ENCODE measurements around a stretch of chr18.

DNA sequence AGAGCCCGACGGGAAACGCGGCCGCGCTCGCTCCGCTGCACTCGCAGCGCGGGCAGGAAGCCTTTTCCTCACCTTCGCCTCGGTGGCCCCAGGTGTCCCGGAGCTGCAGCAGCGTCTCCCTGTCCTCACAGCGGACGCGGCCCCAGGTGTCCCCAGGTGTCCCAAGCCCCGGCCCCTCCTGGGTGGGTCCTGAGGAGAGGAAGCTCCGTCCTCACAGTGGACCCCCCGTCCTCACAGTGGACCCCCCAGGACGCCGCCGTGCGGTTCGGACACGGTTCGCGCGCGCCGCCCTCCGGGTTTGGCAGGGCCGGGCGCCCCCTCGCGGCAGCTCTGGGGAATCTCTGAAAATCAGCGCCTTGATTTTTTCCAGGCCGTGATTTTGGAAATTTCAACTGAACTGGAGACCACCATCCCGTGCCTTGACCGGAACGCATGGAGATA lies 23.8 kb upstream of the TUBB8B start:
- PRO-cap: no peak
CAGE:
- cytosol, long polyA minus RNA: no peak
- cytosol, long polyA plus RNA: no peak
- long polyA plus RNA: no peak
- nucleus, long polyA minus RNA: no peak
- nucleus, long polyA plus RNA: no peak

DNA sequence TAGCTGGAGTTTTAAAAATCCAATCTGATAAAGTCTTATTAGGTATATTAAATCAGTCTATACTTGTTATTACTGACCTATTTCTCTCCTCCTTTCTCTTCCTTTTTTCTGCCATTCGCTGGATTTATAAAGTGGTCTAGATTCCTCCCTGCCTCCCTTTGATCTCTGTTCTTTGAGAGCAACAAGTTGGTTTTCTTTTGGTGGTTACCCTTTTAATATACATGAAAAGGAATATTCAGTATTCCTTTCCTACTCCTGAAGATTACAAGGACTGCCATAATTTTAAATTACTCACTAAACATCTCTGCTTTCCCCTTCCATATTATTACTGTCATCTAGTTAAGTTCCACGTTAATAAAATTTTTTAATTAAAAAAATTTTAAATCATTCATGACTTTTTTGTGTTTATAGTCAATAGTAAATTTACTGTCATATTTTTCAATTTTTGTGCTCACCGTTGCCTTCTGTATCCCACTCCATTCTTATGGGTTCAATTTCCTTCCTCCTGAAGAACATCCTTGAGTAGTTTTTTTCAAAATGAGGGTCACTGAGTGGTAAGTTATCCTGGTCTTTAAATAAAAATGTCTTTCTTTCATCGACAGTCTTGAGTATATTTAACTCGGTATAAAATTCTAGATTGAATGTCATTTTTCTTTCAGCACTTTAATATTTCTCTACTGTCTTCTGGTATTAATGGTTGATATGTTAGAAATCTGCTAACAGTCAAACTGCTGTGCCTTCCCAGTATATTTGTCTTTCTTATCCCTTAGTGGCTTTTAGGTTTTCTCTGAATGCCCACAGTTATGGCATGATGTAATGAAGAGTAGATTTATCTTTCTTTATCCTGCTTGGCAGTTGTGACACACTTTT lies 23.8 kb downstream of the THOC1 start:
- PRO-cap: no peak
CAGE:
- cytosol, long polyA minus RNA: no peak
- cytosol, long polyA plus RNA: no peak
- long polyA plus RNA: no peak
- nucleus, long polyA minus RNA: no peak
- nucleus, long polyA plus RNA: no peak

GRCh38 chr18:254130-254600 lies 13.7 kb downstream of the THOC1 start:
- PRO-cap: no peak
CAGE:
- cytosol, long polyA minus RNA: no peak
- cytosol, long polyA plus RNA: no peak
- long polyA plus RNA: no peak
- nucleus, long polyA minus RNA: no peak
- nucleus, long polyA plus RNA: no peak

DNA sequence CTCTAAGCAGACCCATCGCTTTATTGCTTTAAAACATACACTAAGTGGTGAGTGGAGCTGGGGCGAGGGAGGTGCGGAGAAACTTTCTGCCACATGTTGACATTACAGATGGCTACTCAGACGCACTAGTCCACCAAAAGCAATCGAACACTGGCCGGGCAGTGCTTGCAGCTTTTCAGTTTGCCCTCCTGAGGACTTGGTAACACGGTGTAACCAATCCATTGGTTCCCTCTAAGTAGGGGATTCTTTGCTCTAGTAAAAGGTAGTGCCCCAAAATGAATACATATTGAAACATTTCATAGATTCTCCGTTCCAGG lies 954 bp upstream of the COLEC12 start:
- PRO-cap: no peak
CAGE:
- cytosol, long polyA minus RNA: no peak
- cytosol, long polyA plus RNA: no peak
- long polyA plus RNA: no peak
- nucleus, long polyA minus RNA: no peak
- nucleus, long polyA plus RNA: no peak

- PRO-cap: no peak
CAGE:
- cytosol, long polyA minus RNA: no peak
- cytosol, long polyA plus RNA: no peak
- long polyA plus RNA: no peak
- nucleus, long polyA minus RNA: start-site peak on the plus strand at chr18:658733-659002, 27 reads
- nucleus, long polyA plus RNA: no peak
These were observed 1.1 kb downstream of the TYMS start for GRCh38 chr18:658494-658965.

DNA sequence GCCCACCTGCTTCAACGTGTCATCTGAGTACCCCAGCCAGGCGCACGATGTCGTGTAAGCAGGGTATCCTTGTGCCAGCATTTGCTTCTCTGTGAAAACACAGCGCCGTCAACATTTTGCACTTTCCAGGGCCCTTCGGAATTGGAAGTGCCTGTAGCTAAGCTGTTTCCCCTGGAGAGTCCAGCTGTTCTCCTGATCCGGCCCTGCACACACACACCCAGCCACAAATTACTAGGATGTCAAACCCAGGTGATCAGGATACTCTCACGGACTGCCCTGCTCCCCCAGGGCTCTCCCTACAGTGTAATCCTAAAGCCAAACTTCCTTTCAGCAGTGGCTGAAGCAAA lies 21.9 kb downstream of the ENOSF1 start:
- PRO-cap: no peak
CAGE:
- cytosol, long polyA minus RNA: no peak
- cytosol, long polyA plus RNA: no peak
- long polyA plus RNA: no peak
- nucleus, long polyA minus RNA: no peak
- nucleus, long polyA plus RNA: no peak

DNA sequence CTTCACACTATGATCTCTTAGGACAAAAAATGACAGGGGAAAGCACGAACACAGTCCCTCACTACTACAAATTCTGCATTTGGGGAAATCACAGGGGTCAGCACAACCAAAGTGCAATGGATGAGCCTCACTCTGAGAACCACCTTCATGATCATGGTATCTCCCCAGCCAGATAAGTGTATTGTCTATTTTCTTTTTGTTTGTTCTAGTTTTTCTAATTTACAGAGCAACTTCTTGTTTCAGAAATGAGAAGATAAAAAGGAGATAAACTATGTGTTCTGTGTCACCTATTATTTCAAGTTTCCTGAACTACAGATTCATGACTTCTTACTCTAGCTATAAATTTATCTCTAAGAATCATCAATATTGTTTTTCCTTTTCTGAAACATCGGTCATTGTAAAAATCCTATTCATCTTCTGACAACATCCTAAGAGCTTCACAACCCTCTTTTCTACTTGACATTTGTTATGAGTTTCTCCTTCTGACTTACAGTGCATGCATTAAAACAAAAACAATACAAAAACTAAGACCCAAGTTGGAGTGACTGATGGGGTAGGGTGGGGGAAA lies 14.0 kb downstream of the YES1 start:
- PRO-cap: no peak
CAGE:
- cytosol, long polyA minus RNA: no peak
- cytosol, long polyA plus RNA: no peak
- long polyA plus RNA: no peak
- nucleus, long polyA minus RNA: no peak
- nucleus, long polyA plus RNA: no peak

- PRO-cap: no peak
CAGE:
- cytosol, long polyA minus RNA: no peak
- cytosol, long polyA plus RNA: no peak
- long polyA plus RNA: no peak
- nucleus, long polyA minus RNA: no peak
- nucleus, long polyA plus RNA: no peak
These were observed 9.2 kb downstream of the SMCHD1 start for GRCh38 chr18:2664642-2665174.

GRCh38 chr18:2666695-2667299 lies 11.3 kb downstream of the SMCHD1 start:
- PRO-cap: no peak
CAGE:
- cytosol, long polyA minus RNA: no peak
- cytosol, long polyA plus RNA: no peak
- long polyA plus RNA: no peak
- nucleus, long polyA minus RNA: start-site peak on the plus strand at chr18:2666887-2666948, 82 reads
- nucleus, long polyA plus RNA: no peak

DNA sequence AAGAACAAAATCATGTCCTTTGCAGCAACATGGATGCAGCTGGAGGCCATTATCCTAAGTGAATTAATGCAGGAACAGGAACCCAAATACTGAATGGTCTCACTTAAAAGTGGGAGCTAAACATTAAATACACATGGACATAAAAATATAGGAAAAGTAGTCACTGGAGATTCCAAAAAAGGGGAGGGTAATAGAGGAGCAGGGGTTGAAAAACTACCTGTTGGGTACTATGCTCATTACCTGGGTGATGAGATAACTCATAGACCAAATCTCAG lies 81.5 kb downstream of the SMCHD1 start:
- PRO-cap: no peak
CAGE:
- cytosol, long polyA minus RNA: no peak
- cytosol, long polyA plus RNA: no peak
- long polyA plus RNA: no peak
- nucleus, long polyA minus RNA: no peak
- nucleus, long polyA plus RNA: no peak

DNA sequence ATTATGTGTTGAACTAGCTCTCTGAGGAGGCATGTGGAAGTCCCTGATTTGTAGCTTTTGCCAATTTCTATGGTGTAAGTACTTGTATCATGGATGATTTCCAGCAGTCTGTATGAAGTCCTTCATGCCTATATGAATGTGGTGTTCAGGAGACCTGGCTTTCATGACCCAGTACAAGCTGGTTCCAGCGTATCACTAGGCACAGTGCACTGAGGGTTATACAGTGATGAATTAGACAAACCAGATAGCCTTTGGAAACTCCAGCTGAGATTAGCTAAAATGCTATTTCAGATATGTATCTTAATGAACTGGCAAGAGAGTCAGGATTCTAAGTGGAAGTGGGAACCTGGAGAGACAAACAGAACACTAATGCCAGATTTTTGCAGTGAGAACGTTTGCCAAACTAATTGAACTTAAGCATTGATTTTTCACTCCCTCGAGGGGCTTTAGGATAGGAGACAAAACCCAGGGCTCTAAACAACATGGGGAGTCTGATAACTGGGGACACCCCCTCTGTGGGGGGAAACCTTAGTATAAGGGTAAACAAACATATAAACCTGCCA lies 66.1 kb upstream of the EMILIN2 start:
- PRO-cap: no peak
CAGE:
- cytosol, long polyA minus RNA: no peak
- cytosol, long polyA plus RNA: no peak
- long polyA plus RNA: no peak
- nucleus, long polyA minus RNA: no peak
- nucleus, long polyA plus RNA: no peak

DNA sequence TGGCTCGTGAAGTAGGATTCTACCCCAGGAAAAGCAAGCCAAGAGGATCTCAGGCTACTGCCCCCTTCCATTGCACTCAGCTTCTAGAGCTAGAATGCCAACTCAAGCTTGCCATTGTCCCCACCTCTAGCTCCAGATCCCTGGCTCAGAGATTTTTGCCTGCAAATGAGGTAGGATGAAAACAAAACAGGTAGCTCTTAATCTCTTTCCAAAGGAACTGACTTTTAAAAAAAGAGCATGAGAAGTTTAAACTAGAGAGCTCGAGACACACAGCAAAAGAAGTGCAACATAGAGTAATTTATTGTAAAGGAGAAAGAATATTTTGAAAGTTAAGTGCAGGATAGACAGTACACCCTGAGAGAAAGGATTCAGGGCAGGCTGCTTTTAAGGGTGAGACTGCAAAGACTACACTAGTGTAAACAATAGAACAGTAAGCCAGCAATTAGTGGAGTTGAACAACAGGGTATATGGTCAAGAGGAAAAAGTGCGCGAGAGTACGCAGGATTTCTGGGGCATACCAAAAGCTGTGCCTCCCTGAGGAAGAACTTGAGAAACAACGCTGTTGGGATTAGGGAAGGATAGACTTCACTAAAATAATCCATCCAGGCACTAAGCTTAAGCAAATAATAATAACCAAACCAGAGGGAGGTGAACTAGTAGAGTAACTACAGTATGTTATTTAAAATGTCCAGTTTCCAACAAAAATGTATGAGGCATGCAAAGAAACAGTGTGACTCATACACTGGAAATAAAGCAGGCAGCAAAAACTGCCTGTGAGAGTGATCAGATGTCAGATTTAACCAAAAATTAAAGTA lies 40.8 kb upstream of the EMILIN2 start:
- PRO-cap: no peak
CAGE:
- cytosol, long polyA minus RNA: no peak
- cytosol, long polyA plus RNA: no peak
- long polyA plus RNA: no peak
- nucleus, long polyA minus RNA: no peak
- nucleus, long polyA plus RNA: no peak

- PRO-cap: no peak
CAGE:
- cytosol, long polyA minus RNA: no peak
- cytosol, long polyA plus RNA: no peak
- long polyA plus RNA: no peak
- nucleus, long polyA minus RNA: no peak
- nucleus, long polyA plus RNA: no peak
These were observed 58.7 kb downstream of the LPIN2 start for GRCh38 chr18:2953858-2955009.

GRCh38 chr18:2955942-2956677 lies 56.8 kb downstream of the LPIN2 start:
- PRO-cap: no peak
CAGE:
- cytosol, long polyA minus RNA: no peak
- cytosol, long polyA plus RNA: no peak
- long polyA plus RNA: no peak
- nucleus, long polyA minus RNA: no peak
- nucleus, long polyA plus RNA: no peak

- PRO-cap: no peak
CAGE:
- cytosol, long polyA minus RNA: no peak
- cytosol, long polyA plus RNA: no peak
- long polyA plus RNA: no peak
- nucleus, long polyA minus RNA: no peak
- nucleus, long polyA plus RNA: no peak
These were observed 51.1 kb downstream of the LPIN2 start for GRCh38 chr18:2961733-2962341.

GRCh38 chr18:2984748-2985455 lies 28.0 kb downstream of the LPIN2 start:
- PRO-cap: no peak
CAGE:
- cytosol, long polyA minus RNA: no peak
- cytosol, long polyA plus RNA: no peak
- long polyA plus RNA: no peak
- nucleus, long polyA minus RNA: no peak
- nucleus, long polyA plus RNA: no peak

GRCh38 chr18:2986042-2986642 lies 26.8 kb downstream of the LPIN2 start:
- PRO-cap: no peak
CAGE:
- cytosol, long polyA minus RNA: no peak
- cytosol, long polyA plus RNA: no peak
- long polyA plus RNA: no peak
- nucleus, long polyA minus RNA: no peak
- nucleus, long polyA plus RNA: no peak

- PRO-cap: no peak
CAGE:
- cytosol, long polyA minus RNA: no peak
- cytosol, long polyA plus RNA: no peak
- long polyA plus RNA: no peak
- nucleus, long polyA minus RNA: no peak
- nucleus, long polyA plus RNA: no peak
These were observed 15.0 kb downstream of the LPIN2 start for GRCh38 chr18:2997695-2998688.

- PRO-cap: unidirectional peak, plus-strand start at chr18:3016821
CAGE:
- cytosol, long polyA minus RNA: no peak
- cytosol, long polyA plus RNA: no peak
- long polyA plus RNA: no peak
- nucleus, long polyA minus RNA: no peak
- nucleus, long polyA plus RNA: no peak
These were observed 3.6 kb upstream of the LPIN2 start for GRCh38 chr18:3016539-3017006.

- PRO-cap: no peak
CAGE:
- cytosol, long polyA minus RNA: no peak
- cytosol, long polyA plus RNA: no peak
- long polyA plus RNA: no peak
- nucleus, long polyA minus RNA: no peak
- nucleus, long polyA plus RNA: no peak
These were observed 48.2 kb upstream of the LPIN2 start for GRCh38 chr18:3061164-3061517.